Sternocleidomastoid (tissue), 1 donor: ENCODE measurements around a stretch of chr14.

- PRO-cap = no peak
Observed at GRCh38 chr14:106761872-106762295, 1235.5 kb downstream of the TMEM121 start.

DNA sequence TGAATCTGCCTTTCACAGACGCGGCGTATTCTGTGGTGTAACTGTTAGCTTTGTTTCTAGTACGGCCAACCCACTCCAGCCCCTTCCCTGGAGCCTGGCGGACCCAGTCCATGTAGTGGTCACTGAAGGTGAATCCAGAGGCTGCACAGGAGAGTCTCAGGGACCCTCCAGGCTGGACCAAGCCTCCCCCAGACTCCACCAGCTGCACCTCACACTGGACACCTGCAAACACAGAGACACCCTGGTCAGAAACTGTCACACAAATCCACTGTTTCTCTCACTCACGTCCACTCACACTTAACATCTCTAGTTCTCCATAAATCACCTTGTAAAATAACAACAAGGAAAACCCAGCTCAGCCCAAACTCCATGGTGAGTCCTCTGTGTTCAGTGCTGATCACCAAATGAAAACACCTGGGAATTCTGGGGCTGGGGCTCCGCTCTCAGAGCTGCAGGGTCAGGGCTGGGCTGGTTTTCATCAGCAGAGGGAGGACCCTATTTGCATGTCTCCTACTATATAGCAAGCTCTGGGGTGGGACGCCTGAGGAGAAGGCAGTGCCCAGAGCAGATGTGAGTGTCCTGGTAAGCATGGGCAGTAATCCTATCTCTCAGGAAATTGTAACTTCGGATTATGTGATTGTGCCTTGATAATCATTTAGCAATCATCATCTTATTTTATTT is 1264.5 kb downstream of the TMEM121 start:
- PRO-cap = no peak

GRCh38 chr14:106803042-106803402 is 1276.6 kb downstream of the TMEM121 start:
- PRO-cap = no peak

DNA sequence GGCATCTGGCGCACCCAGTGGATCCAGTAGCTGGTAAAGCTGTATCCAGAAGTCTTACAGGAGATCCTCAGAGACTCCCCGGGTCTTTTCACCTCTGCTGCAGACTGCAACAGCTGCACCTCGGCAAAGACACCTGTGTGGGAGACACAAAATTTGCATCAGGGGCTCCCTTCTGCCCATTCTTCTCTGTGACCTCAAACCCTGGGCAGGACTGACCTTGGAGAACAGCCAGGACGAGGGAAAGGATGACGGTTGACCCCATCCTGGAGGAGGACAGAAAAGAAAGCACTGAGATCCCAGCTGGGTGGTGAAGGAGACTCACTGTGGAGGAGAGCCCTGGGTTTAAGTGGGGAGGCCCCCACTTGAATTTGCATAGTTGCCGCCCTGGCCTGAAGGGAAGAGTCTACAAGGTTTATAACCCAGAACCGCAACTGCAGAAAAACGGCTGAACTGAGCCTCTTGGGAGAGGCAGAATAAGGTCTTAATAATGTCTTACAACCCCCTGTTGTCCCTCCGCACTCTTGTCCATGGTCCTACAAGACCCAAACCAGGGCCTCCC is 1325.0 kb downstream of the TMEM121 start:
- PRO-cap = no peak